Temporal lobe (tissue), 2 donors: ENCODE results near the gene SF3B2.

GRCh38 chr11:65507514-65507946 lies 17.4 kb upstream of the SCYL1 start:
- RAMPAGE, long total RNA: no peak

DNA sequence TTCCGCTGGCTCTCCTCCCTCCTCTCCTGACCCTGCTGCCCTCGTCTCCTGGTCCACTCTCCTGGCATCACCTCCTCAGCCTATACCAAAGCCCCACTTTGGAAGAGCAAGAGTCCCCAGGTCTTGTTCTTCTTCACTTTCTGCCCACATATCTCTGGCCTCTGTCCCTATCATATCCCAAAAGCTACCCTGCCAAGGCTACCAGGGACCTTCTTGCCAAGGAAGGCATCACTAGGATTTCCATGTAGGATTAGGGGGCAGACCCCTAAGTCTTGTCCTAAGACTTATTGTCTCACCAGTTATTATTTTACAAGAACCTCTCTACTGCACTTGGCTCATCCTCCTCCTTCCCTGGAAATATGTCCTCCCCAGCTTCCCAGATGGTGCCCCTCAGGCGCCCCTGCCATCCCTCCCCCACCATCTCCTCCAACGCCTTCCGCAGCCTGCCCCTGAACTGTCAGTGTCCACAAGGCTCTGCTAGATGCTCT lies 13.3 kb downstream of the LTBP3 start:
- RAMPAGE, long total RNA: no peak

DNA sequence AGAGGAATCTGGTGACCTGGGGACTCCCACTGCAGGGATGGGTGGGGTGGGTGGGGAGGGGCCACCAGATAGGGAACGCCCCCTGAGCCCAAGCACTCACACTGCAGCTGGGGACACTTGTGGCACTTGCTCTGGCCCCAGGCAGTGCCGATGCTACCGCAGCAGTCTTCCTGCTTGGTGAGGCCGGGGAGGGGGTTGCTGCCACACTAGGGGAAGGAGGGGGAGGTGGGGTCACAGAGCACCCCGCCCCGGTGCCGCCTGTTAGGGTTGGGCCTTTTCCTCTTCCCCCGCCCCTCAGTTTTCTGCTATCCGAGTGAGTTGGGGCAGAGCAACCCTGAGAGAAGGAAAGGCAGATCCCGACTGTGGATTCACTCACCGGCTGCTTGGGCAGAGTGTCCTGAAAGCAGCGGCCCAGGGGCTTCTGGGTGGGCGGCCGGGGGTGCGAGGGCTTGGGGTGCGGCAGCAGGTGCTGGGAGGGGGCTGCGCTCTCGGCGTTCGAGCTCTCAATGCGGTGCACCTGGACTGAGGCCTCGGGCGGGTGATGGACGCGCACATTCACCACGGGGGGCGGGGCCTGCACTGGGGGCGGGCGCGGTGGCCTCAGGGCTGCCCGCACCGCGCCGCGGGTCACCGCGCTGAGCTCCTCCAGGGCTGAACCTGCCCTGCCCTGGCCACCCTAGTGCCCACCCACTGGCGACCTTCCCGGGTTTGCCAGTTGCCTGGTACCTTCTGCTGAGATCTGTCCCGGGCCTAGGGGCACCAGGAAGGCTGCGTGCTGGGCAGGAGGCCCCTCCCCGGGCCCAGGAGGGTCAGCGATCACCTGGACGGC lies 4.6 kb downstream of the LTBP3 start:
- RAMPAGE, long total RNA: no peak

GRCh38 chr11:65559944-65560543 lies 1.9 kb upstream of the LTBP3 start:
- RAMPAGE, long total RNA: no peak

GRCh38 chr11:65582241-65582863 lies 6.5 kb downstream of the EHBP1L1 start:
- RAMPAGE, long total RNA: no peak

DNA sequence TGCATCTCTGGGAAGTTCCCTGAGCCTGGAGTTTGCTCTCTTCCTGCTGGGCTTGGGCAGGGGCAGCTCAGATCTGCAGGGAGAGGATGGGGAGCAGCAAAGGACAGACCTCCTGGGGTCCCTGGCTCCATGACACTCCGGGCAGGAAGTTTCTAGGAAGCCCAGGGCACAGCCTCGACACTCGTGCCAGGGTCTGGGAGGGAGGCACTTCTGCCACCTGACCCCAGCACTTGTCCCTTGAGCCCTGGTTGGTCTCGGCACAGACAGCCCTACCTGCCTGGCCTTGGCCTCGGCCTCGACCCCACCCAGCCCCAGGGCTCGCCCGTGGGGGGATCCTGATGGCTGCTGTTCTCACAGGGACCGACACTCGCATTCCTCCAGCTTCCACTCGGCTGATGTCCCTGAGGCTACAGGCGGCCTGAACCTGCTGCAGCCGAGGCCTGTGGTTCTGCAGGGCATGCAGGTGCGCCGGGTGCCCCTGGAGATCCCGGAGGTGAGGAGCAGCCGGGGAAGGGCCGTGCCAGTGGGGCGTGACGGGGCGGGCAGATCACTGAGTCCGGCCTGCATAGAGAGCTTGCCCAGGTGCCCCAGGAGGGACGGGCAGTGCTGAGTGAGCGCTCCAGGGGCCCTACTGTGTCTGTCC lies 5.0 kb downstream of the PCNX3 start:
- RAMPAGE, long total RNA: no peak

DNA sequence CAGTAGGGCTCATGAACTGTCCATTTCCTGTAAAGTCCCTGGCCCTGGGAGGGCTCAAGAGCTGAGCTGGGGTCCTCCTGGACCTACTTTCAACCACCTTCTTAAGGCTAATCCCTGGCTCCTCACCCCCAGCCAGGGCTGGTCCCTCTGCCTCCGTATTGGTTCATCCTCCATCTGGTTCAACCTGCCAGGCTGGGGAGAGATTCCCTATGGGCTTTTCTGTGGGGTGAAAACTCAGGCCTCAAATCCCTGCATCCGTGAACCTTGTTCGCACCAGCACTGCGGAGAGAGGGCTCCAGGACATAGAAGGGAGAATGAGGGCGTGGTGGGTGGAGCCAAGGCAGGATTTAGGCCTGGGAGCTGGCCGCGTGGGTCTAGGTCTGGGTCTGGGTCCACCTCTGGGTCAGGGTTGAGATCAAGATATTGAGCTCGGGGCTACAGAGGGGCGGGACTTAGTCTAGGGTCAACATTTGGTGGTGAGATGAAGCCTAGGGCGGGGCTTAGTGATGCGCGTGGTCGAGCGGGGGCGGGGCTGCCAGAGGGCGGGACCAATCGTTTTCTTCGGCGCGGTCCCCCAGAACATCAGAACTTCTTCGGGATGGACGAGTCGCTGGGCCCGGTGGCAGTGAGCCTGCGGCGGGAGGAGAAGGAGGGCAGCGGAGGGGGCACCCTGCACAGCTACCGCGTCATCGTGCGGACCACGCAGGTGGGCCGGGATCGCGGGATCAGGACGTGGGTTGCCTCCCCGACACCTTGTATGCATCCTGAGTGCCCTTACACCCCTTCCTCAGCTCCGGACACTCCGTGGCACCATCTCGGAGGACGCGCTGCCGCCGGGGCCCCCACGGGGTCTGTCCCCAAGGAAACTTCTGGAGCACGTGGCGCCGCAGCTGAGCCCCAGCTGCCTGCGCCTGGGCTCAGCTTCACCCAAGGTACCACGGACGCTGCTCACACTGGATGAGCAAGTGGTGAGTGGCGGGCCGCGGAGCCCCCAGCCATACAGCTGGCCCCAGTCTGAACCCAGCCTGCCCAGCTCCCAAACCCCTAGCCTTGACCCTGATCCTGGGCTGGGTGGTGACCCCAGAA lies 4.1 kb downstream of the SIPA1 start:
- RAMPAGE, long total RNA: no peak

- RAMPAGE, long total RNA: no peak
Measured at GRCh38 chr11:65646880-65648098, 9.4 kb downstream of the SIPA1 start.

DNA sequence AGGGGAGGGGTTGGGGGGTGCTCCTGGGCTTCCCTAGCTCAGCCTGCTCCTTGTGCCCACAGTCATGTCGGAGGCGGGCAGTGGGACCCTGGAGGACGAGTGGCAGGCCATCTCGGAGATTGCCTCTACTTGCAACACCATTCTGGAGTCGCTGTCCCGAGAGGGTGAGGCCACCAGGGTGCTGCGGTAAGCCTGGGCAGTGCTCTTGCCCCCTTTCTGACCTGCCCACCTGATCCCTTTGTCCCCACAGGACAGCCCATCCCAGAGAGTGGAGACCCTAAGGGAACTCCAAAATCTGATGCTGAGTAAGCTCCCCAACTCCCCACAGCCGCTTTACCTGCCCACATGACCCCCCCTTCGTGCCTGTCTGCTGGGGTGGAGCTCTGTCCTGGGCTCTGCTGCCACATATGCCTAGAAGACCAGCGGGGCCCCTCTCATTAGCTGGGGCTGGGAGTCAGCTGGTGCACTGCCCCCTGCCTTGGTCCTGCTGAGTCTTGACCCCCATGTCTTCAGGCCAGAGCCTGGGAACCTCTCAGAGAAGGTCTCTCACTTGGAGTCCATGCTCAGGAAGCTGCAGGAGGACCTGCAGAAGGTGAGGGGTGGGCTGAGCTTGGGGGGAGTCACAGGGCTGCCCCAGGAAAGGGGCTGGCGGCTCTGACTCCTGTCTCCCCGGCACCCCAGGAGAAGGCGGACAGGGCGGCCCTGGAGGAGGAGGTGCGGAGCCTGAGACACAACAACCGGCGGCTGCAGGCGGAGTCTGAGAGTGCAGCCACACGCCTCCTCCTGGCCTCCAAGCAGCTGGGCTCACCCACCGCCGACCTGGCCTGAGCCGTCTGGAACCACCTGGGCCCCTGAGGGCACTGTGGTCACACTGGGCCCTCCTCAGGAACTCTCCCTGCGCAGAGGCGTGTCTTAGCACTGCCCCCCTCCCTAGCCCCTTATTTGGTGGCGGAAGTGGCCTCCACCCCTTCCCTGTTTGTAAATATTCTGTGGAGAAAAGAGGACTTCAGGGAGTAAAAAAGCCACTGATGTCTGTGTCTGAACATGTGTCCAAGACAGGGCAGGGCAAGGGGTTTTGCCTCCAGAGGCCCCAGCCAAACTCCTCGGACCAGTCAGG lies 12.3 kb downstream of the SIPA1 start:
- RAMPAGE, long total RNA: no peak

DNA sequence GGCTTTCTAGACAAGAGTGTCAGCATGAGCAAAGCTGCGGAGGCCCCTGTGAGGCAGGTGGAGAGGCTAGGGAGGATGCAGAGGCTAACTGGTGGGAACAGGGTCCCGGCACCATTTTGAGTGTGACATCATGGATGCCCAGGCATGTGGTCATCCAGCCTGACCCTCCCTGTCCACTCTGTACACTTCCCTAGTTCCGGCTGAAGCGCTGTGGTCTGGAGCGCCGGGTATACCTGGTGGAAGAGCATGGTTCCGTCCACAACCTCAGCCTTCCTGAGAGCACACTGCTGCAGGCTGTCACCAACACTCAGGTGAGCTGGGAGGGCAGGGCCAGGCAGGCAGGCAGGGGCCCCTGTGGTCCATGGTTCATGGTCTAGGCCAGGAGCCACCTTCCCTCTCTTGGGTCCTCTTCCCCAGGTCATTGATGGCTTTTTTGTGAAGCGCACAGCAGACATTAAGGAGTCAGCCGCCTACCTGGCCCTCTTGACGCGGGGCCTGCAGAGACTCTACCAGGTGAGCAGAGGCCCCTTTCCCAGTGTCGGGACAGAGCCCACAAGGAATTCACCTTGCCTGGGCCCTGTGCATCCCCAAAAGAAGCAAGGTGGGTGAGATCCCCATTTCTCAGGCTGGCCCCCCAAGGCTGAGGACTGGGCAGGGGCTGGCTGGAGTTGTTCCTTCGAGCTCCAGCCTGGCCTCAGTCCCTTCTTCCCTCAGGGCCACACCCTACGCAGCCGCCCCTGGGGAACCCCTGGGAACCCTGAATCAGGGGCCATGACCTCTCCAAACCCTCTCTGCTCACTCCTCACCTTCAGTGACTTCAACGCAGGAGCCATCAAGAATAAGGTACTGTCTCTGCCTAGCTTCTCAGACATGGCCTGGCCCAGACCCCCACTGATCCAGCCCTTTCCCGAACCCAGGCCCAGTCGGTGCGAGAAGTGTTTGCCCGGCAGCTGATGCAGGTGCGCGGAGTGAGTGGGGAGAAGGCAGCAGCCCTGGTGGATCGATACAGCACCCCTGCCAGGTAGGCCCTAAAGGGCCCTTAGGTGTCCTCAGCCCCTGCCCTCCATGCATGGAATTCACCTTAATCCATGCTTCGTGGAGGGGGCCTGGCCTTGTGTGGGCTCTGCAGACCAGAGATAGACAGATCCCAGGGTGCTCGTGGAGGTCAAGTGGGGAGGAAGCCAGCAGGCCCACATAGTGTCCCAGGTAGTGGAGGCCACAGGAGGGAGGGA lies 4.5 kb downstream of the MUS81 start:
- RAMPAGE, long total RNA: no peak

GRCh38 chr11:65890769-65891614 lies 519 bp downstream of the CCDC85B start:
- RAMPAGE, long total RNA: no peak

DNA sequence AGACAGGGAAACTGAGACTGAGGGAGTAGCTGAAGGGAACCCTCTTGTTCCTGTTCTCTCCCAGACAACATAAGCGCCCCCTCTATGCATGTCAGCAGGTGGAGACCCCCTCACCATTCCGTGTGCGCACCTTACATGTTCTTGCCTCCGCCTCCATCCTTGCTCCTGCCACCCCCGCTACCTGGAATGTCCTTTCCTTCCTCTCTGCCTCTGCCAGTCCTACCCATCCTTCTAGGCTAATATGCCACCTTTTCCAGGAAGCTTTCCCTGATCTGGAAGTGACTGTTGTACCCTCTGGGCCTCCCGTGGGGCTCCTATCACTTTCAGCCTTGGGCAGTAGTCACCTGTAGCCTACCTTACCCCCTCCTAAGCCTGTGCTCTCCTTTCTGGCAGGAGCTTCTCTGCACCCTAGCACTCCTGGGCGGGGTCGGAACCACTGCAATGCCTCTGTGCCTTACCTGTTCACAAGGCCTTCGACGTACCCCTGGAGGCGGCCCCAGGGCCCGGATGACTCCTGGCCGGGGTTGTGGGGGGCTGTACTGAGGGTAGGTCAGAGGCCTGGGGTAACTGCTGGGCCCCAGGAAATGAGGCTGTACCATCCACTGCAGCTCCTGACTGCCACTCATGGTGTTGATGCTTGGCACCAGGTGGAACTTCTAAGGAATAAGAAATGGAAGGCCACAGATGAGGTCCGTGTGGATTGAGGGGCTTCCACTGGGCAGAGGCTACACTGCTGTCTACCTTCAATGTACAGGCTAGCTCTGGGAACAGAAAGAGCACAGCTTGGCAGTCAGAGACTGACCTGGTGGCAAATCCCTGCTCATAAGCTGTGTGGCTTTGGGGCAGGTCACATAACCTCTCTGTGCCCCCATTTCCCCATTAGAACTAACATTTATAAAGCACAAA lies 3.6 kb downstream of the FOSL1 start:
- RAMPAGE, long total RNA: no peak

DNA sequence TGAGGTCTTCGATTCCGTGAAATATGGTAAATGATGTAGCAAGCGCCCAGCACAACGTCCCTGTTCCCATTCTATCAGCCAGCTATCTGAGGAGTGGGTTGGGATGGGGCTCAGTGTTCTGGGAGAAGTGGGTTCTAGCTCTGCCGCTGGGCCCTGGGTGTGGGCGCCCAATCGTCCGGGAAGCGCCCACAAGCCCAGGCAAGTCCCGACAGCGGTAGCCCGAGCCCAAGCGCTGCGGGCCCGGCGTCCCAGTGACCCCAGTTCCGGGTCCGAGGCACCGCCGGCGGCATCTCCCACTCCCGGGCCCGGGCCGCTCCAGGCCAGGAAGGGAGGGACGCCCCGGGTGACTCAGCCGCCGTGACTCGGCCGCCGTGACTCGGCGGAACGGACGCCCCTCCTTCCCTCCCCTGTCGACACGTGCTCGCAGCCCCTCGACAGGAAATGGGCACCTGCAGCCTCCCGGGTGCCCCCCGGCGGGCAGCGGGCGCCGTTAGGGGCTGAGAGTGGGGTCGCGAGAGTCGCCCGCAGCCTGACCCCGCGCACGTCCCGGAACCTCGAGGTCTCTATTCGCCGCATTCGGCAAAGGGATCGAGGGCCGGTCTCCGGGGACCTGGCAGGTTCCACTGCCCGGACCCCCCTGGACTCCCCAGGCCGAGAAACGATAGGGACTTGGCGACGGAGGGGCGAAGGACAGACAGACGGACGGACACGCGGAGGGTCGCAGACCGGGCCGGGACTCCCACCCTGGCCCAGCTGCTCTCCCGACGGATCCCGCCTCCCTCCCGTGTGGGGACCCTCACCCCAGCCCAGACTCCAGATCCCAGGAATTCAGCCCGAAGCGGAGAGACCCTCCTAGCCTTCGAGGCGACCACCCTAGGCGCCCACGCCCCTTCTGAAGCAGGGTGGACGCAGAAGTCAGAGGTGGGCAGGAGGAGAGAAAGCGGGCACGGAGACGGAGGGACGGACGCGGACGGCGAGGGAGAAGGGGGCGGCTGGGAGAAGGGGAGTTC lies 841 bp downstream of the FOSL1 start:
- RAMPAGE, long total RNA: no peak

GRCh38 chr11:65968057-65969468 lies 7.0 kb downstream of the SART1 start:
- RAMPAGE, long total RNA: no peak

DNA sequence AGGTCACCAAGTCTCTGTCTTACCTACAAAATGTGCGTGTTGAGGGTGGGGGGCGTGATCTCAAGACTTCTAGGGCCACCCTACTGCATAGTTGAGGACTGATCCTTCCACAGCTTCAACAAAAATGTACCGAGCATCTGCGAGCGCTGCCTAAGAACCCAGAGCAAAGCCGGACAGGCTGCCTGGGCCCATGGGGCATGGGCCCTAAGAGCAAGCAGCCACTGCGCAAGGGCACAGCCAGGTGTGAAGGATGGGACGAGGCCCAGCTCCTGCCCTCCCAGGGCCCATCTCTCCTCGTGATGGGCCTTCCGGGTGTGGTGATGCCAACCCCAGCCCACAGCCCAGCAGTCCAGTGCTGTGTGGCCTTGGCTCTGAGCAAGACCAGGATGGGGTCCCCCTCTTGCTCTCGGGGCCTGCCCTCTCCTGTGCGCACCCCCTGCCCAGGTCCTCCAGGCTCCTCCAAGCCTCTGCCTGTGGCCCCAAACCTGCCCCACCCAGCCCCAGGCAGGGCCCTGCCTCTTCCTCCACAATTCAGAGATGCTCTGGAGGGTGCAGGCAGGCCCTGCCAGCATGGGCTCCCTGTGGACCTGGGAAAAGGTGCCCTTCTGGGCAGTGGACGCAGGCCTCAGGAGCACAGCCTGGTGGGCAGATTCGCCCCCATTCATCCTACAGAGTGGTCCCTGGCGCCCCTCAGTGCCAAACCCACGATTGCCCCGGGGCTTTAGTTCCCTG lies 20.0 kb downstream of the EIF1AD start:
- RAMPAGE, long total RNA: no peak

DNA sequence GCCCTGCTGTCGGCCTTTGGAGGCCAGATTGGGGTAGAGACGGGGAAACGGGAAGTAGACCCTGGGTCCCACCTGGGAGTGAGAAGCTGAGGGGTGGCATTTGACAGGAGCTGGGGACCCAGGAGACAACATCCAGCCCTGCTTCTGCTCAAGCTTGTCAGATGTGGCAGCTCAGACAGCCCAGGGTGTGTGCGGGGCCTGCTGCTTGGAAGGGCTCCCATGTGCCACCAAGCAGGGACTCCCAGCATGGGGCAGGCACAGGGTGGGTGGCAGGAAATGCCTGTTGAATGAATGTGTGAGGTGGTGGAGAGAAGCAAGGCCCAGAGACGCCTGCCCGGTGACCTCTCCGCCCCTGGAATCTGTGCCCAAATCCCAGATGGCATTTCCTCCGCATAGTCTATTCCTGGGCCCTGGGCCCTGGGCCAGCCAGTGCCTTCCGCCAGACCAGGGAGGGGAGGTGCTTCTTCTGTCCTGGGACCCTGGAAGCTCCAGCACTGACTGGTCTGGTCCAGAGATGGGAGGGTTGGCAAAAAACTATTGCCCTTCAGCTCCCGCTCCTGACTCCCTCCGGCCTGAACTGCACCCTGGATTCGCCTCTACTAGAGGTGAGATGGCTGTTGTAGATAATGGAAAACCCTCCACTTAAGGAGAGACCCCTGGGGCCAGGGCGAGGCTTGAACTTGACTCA lies 3.6 kb downstream of the CST6 start:
- RAMPAGE, long total RNA: no peak

GRCh38 chr11:66020877-66021514 lies 5.3 kb downstream of the CATSPER1 start:
- RAMPAGE, long total RNA: no peak

GRCh38 chr11:66051683-66052577 lies at the start of gene SF3B2:
TSS of gene SF3B2 (plus strand) at chr11:66052364.
- RAMPAGE, long total RNA: start-site peak on the plus strand at chr11:66052370-66052378, 278 and 696 reads in 2 replicates

DNA sequence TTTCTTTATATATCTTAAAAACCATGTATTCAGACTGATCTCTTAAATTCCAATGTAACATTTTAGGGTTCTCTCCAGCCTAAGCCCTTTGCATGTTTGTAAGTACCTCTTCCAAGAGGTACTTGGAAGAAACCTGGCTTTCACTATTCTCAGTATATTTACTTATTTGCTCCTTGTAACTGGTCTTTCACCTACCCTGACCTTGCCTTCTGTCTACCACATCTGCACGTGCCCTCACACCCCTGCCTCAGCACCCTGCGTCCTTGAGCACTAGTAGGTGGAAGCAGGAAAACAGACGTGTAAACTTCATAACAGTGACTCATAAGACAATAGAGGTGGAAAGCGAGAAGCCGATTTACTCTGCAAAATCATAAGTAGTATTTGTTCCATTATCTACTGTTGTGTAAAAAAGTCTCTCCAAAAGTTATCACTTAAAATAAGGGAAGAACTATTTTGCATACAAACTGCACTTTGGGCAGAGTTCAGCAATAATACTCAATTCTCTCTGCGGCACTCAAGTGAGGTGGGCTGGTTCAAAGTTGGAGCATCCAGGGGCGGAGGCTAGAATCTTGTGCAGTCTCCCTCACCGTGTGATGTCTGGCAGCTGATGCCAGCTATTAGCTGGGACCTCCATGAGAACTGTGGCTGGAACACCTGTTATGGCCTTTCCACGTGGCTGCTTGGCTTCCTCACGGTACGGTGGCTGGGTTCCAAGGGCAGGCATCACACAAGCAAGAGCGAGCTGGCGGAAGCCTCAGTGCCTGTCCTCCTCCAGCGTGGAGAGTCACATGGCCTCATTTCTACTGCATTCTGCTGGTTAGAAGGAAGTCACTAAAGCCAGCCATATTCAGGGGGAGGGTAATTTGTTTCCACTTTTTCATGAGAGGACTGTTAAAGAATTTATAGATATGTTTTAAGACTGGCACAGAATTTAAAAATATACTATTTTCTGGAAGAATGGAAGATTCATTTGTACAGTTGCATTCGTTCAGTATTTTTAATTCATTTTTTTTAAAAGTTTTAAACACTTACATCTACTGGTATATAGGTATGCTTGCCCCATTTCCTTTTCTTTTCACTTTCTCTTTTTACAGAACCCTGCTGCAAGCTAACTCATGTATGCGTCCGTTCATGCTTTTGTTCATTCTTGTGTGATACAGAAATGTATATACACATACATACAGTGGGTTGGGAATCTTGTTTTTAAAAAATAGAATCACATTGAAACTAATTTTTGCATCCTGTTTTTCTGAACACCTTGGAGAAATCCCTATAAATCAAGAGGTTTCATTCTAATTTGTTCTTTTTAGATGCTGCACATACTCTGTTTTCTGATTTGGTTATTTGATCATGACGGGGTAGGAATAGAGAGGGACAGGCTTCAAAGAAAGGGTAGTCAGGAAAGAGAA lies 30.6 kb downstream of the PACS1 start:
- RAMPAGE, long total RNA: no peak

GRCh38 chr11:66126183-66126417 lies 56.0 kb downstream of the PACS1 start:
- RAMPAGE, long total RNA: no peak